ENCODE results near the genes CD1A and OR6Y1.

- RAMPAGE, long total RNA, result no peak
These were observed 7.9 kb upstream of the CD5L start for GRCh38 chr1:157849482-157850007.

DNA sequence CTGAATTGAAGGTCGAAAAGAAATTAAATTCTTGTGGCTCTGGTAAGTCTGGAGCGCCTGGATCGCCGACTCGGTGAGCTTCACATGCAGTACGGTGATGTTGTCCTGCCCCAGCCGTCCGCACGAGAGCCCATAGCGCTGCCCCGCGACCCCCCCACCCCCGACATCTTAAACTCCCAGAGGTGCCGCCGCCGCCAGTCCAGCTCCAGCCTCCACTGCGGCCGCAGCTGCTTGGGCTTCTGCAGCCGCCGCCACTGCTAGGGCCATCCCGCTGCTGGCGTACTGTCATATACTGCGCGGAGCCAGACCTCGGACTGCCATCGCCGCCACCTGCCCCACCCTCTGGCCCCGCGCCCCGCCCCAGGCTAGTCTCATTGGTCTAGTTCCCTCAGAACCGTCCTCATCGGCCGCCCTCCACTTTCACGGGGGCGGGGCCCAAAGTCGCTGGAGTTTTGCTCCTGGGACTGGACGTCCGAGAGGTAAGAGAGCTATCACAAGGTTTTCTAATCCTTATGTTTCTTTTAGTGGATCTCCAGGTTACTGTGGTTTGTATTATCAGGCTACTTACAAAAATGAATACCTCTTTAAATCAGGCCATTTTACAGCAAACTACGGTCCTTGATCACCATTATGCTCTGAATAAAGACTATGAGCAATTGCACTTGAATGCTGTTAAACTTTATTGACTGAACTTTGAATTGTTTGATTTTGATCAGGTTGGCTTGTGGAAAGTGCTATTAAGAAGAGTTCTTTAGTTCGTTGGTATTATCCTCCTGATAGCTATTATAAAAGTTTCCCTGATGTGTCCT lies 2.9 kb upstream of the CD1D start:
- RAMPAGE, long total RNA, result no peak
- RRBS, result no CpG with 5 or more reads among the region's 40 CpGs

- RAMPAGE, long total RNA, result no peak
- RRBS, result no CpG with 5 or more reads among the region's 1 CpG
These were observed at the start of gene CD1A for GRCh38 chr1:158254241-158254635. TSS of gene CD1A (plus strand) at chr1:158254424.

DNA sequence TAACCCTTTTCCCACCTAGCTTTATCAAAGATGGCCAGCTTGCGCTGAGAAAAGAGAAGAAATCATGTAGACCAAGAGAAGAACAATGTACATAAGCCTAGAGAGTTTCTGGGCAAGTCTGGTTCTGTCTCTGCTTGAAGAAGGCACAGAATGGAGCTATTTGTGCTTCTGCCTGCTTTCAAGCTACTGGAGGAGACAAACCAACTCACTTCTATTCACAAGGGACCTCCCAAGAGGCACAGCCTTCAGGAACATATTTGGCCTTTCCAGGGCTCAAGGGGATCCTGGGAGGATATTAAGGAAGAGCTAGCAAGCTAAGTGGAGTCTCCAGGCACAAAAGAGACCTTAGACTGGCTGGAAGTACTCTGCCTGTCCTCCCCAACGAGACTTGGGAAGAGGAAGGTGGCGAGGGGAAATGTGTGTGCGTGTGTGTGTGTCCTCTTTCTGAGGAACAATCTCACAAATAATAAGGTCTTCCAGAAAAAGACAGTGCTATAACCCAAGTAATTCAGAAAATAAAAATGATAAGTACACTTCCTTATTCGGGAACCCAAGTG lies at the start of gene OR6Y1:
Gene OR6Y1, minus strand, starts transcription at position 124 of the 557 bp plus-strand sequence.
- RAMPAGE, long total RNA, result no peak
- RRBS, result no CpG with 5 or more reads among the region's 5 CpGs

GRCh38 chr1:159595347-159595698 lies 7.7 kb downstream of the APCS start:
- RAMPAGE, long total RNA, result no peak
- RRBS, result no CpG with 5 or more reads among the region's 3 CpGs

- RAMPAGE, long total RNA, result no peak
- RRBS, result no CpG with 5 or more reads among the region's 8 CpGs
These were observed 2.0 kb downstream of the CRP start for GRCh38 chr1:159711977-159713256.

DNA sequence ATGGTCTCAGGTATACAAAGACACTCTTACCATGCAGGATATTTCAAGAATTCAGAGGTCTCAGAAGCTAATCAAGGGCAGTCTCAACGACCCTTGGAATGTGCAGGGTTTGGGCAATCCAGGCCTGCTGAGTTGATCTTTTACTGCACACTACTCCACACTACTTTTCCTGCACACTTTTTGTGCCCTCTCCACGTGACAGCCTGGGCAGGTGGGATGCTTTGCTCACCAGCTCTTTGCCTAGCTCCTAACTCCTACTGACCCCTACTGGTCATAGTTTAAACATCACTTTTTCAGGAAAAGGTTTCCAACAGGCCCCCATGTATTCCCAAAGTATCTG lies 9.5 kb downstream of the DUSP23 start:
- RAMPAGE, long total RNA, result no peak
- RRBS, result no CpG with 5 or more reads among the region's 2 CpGs

DNA sequence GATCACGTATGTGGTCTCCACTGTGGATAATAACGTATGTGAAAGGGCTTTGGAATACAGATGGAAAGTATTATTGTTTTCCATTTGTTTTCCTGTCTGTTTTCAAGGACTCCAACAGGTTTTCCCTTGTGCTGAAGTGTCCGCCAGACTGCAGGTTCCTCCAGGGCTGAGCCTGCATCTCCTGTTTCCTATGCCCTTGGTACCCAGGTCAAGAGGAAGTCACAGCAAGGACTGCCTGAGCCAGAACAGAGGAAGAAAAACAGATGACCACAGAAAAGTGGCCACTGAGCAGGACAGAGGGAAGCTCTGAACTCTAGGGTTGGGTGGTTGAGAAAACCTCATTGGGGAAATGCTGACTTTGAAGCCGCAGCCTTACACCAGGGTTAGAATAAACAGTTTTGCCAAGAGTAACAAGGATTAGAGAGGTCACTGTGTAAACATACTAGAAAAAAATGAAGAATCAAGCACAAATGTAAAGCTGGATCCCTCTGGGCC lies 3.9 kb downstream of the CFAP45 start:
- RAMPAGE, long total RNA, result no peak
- RRBS, result no CpG with 5 or more reads among the region's 4 CpGs

DNA sequence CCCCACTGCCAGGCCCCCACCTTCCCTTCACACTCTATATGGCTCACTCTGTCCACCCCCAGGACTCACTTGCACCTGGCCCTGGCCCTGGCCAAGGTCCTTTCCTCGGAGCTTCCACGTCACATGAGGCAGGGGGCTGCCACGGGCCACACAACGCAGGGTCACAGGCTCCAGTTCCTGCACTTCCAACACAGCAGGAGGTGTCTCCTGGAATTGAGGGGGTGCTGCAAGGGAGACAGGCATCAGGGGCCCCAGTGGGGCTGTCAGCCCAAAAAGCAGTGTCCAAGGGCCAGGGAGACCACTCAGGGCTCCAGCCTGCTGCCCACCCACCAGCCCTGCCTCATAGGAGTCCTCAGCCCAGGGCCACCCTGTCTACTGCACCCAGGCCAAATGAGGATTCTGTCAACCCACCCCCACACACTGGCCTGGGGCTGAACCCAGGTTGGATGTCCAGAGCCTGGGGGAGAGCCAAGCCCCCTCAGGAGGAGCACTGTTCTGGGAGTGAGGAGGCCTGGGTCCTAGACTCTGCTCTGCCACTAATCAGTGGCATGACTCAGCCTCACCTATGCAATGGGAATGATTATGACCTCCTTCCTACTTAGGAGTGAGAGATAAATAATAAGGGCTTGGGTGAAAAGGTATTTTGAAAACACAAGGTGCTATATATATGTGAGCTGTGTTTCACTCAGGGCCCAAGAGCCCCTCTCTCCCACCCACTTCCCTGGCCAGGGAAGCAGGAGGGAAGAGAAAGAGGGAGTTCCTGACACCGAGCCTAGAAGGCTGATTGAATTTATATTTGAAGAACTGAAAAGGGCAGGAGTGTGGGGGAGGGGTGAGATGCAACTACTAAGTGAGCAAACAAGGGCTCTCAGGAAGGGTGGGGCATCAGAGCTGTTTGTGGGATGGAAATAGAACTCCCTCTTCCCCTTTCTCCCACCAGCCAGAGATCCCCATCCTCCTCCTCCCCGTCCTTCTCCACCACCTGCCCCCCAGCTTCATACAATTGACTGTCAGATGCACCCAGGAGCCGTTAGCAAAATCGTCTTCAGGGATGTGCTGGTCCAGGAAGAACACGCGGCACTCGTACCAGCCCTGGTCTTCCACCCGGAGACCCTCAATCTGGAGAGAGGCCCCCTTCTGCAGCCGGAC lies 8.4 kb downstream of the IGSF9 start:
- RAMPAGE, long total RNA, result no peak
- RRBS, result 78% methylated on average over 1 of the region's 13 CpGs

GRCh38 chr1:160046409-160047081 lies 14.8 kb upstream of the PIGM start:
- RAMPAGE, long total RNA, result no peak
- RRBS, result 0% methylated on average over 1 of the region's 11 CpGs

GRCh38 chr1:160141287-160141954 lies 10.0 kb upstream of the ATP1A4 start:
- RAMPAGE, long total RNA, result no peak
- RRBS, result no CpG with 5 or more reads among the region's 5 CpGs

DNA sequence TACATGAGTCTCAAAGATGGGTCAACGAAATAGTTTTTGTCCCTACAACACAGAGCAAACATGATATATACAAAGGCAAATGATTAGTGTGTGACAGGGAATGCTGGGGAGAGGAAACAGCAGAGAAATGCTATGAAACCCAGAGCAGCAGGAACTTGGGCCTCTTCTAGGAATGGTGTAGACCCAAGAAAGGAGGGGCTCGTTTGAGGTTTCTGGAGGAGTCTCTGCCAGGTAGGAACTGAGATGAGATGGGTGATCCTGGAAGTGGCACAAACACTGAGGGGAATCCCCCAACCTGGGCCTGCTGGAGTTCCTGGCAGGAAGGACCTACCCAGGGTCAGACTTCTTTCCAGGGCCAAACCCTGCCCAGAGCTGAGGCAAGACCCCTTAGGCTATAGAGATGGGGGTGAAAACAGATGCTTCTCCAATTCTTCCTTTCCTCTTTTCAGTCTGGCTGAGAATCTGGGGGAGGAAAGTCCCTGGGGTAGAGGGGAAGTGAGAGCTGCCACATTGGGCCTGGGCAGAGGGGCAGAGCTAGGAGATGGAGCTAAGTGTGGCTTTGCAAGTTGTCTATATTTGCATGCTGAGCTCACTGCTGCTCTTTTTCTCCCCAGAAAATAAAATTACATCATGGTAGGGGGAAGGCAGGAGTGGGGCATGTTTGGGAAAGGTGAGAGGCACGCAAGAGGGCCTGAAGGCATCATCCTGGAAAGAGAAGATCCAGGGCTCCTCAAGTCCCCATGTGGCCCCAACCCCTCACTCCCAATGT lies 833 bp upstream of the PEA15 start:
- RAMPAGE, long total RNA, result no peak
- RRBS, result no CpG with 5 or more reads among the region's 3 CpGs

DNA sequence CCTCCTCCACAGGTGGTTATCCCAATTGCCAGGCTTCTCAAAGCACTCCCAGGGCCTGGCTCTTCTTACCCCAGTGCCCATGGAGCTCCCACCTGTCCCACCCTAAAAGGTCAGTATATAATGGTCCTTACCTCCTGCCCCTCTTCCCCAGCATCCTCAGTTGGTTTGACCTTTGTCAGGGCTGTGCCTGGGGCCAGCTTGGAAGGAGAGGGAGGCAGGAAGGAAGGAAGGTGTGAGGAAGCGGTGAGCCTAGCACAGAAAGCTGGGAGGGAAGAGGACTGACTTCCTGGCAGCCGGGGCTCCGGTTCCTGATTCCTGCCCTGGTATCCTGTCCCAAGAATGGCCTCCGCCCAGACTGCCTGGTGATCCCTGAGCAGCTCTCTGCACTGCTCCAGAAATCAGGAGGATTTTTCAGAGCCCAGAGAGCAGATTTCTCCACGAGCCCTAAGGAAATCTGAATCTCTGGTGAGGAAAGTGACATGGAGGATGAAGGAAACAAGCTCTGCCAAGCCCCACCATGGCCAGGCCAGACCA lies 3.0 kb downstream of the PEA15 start:
- RAMPAGE, long total RNA, result no peak
- RRBS, result no CpG with 5 or more reads among the region's 5 CpGs

- RAMPAGE, long total RNA, result no peak
These were observed 11.8 kb downstream of the PEA15 start for GRCh38 chr1:160217015-160217266.

GRCh38 chr1:160338534-160339843 lies 4.1 kb downstream of the COPA start:
- RAMPAGE, long total RNA, result no peak
- RRBS, result no CpG with 5 or more reads among the region's 6 CpGs

DNA sequence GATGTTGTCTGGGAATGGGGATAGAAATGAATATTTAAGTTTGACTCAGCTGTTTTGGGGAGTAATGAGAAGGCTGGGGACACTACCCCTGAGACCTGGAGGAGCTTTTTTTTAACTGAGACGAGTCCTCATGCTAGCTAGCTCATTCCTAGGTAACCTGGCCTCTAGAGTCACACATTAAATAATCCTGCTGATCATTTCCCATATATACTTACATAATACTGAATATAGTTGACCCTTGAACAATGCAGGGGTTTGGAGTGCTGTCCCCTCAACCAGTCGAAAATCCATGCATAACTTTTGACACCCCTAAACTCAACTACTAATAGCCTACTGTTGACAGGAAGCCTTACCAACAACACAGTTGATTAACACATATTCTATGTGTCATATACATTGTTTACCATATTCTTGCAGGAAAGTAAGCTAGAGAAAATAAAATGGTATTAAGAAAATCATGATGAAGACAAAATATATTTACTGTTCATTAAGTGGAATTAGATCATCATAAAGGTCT lies 1.3 kb upstream of the CD84 start:
- RAMPAGE, long total RNA, result no peak
- RRBS, result no CpG with 5 or more reads among the region's 2 CpGs

GRCh38 chr1:160628778-160629110 lies 18.1 kb downstream of the SLAMF1 start:
- RAMPAGE, long total RNA, result no peak
- RRBS, result no CpG with 5 or more reads among the region's 4 CpGs

- RAMPAGE, long total RNA, result no peak
- RRBS, result no CpG with 5 or more reads among the region's 4 CpGs
These were observed 1.1 kb upstream of the CD48 start for GRCh38 chr1:160712689-160713120.

- RAMPAGE, long total RNA, result no peak
- RRBS, result no CpG with 5 or more reads among the region's 5 CpGs
These were observed 4.1 kb downstream of the SLAMF7 start for GRCh38 chr1:160743042-160743701.

GRCh38 chr1:160781933-160782649 lies 13.9 kb upstream of the LY9 start:
- RAMPAGE, long total RNA, result no peak
- RRBS, result no CpG with 5 or more reads among the region's 9 CpGs

All from hepatocyte (in vitro differentiated cells and primary cell).